ENCODE results near the genes CLNS1A and TENM4.

DNA sequence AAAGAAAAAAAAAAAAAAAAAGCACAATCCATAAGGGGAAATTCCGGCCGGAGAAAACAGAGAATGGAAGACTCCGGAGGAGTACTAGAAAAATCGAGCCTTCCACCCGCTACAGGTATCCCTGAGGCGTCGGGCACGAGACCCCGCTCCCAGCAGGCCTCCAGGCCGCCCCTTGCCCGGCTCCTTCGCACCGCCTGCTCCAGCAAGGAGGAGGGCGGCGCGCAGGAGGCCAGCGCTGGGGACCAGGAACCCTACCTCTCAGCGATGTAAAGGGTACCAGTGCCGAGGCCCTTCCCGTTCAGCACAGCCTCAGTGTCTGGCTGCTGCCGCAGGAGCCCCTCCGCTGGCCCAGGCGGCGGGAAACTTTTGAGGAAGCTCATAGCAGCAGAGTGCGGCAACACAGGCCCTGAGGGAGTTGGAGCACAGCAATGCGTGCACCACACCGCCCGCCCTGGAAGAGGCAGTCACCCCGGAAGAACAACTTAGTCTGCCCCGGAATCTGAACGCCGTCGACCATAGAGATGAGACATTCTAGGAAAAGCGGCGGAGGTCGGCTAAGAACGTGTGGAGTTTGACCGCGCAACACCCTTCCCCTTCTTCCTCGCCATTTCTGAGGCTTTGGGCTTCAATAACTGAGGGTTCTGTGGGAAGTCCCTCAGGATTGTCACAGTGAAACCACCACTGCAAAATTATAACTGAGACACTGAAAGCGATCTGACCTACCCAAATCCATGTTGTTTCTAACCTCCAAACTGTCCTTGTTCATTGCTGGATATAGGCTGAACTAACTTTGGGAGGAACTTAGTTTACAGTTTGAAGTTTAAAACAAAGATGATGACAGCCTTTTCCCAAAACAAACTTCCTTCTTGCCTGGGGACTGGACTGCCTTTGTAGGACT, at the start of gene CLNS1A:
TSS of gene CLNS1A (minus strand) at position 460 of the 898 bp plus-strand sequence.
- PRO-cap, result bidirectional peak, plus-strand start at position 534 of the sequence, minus-strand start at position 460 of the sequence

DNA sequence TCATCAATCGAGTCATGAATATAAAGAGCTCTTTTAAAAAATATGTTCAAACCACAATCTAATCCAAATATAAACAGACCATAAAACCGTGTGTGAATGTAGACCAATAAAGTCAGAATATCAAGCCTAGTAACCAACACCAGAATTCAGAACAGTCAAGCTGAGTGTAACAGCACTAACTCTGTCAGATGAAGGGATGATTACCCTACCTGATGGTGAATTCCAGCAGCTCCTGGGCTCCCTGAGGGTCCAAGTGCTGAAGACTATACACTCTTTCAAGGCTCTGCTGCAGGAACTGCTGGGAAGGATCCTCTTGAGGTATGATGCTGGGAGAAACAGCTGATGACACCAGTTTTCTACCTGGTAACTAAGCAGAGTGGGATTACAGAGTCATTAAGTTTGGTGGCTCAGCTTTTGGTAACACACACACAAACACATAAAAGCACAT, 75.8 kb downstream of the INTS4 start:
- PRO-cap, result no peak

GRCh38 chr11:78014785-78015391, 8.2 kb downstream of the KCTD14 start:
- PRO-cap, result no peak

- PRO-cap, result no peak
Observed at GRCh38 chr11:78078853-78079526, 672 bp downstream of the NDUFC2 start.

- PRO-cap, result no peak
Observed at GRCh38 chr11:78090504-78090856, 10.8 kb upstream of the NDUFC2 start.

- PRO-cap, result bidirectional peak, plus-strand start at chr11:78139194, minus-strand start at chr11:78139203
Observed at GRCh38 chr11:78138720-78139243, 644 bp downstream of the ALG8 start.

DNA sequence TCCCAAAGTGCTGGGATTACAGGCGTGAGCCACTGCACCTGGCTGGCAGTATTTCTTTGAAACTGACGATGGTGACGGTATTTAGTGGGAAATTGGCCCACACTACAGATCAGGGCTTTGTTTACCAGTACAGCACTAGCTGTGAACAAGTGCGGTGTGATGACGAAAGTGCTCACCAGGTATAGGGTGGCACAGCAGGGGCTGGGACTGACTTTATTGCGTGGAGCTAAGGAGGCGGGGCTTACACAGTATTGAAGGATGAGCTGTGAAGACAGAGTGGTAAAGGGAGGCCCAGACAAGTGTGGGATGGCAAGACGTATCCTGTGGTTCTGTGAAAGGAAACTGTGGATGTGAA, 20.3 kb downstream of the KCTD21 start:
- PRO-cap, result no peak

GRCh38 chr11:78304361-78305145, 113.1 kb downstream of the GAB2 start:
- PRO-cap, result no peak

DNA sequence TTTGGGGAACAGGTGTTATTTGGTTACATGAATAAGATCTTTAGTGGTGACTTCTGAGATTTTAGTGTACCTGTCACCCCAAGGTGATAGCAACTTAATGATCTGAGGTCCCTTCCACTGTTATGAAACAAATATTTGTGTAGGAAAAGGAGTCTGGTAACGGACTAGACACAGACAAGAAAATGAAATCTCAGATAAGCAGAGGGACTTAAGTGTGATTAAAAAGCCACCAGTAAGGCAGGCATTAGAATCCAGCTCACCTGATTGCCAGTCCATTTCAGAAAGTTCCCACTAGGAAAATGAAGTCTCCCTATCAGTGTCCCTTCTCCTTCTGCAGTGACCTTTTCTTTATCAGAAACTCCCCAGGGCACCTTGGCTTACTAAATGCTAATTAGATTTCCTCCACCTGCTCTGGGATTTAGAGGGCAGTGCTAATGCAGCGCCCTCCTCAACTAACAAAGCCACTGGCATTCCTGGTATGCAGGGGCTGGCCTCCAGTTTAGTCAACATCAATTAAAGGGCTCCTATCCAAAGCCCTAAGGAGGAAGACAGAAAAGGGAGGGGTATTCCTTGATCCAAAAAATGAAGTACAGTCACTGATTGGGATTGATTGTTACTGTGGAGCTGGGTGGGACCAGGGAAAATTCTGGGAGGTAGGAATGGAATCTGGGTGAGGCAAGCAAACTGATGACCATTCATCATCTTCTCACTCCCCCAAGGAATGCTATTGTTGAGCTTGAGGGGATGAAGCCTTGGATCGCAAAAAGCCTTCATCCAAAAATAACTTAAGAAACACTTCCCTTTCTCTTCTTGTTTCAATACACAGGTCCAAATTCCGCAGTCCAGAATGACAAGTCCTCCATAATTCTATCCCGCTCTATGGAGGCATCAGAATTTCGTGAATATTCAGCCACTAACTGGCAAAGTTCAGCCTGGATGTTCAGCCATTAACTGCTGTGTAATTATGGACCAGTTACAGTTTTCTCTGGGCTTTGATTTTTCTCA, 52.3 kb downstream of the GAB2 start:
- PRO-cap, result no peak

DNA sequence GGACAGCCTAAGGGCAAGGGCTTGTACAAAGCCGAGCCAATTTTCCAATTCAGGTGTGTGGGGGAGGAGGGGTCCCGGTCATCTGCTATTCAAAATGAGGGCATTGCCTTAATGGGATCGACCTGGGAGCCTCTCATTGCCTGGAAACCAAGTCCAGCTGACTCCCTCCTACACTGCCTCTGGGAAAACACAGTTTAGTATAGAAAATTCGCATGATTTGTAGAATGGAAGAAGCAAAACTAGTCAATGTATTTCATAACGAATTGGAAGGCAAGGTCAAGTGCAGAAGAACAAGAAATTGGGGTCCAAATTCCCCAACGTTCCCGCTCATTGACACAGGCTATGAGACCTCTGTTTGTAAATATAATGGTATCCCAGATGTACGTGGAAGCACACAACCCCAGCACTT, 793 bp upstream of the GAB2 start:
- PRO-cap, result no peak

DNA sequence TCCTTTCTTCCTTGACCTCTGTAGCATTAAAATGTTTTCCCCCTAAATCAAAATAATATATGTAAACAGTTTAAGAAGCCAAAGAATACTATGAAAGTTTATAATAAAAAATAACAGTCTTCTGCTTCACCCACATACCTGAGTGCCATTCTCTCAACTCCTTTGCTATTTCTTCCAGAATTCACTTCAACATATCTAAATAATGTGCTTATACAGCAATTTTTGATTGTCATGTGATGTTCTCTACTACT, 258.4 kb upstream of the NARS2 start:
- PRO-cap, result no peak

GRCh38 chr11:78833354-78833803, 258.7 kb upstream of the NARS2 start:
- PRO-cap, result no peak

DNA sequence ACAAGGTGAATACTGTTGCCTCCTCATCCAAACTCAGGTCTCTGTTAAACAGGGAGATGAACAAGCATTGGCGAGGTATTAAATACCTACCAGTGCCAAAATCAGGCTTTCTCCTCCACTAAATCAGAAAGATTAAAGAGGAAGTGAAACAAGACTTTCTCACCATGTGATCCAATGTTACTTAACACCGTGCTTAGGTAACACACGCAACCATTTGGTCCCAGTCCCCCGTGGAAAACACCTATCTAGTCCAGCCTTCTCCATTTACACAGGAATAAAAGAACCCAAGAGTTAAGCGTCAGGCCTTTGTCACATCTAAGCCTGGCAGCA, 34.5 kb downstream of the TENM4 start:
- PRO-cap, result no peak

DNA sequence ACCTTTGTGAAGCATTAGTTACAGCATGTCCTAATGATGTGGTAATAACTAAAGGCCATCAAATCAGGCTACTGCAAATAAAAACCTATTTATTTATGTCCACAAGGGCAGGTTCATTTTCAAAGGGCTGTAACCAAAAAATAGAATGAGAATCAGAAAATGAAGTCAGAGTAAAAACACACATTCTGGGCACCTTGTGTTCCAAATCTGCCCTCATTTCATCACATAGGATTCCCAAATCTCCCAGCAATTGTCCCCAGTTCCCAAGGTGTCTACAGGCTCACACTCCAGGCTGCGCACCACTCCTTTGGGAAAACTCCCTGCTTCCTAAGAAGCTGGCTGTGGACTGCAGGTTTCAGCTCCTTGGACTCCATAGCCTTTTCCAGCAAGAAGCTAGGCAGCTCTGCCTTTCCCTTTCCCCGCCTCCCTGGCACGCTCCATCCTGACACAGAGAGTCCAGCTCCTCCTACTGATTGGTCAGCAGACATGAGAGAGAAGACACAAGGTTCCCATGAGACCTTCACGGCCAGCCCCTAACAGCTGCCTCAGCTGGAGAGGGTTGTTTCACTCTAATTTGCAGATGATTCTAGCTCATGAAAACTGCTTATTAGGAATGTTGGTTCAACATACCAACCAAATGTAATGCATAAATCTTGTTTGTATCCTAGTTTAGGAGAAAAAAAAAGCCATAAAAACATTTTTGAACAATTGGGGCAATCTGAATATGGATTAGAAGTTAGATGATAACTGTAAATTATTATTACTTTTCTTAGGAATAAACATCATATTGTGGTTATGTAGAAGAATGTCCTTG, 27.6 kb downstream of the TENM4 start:
- PRO-cap, result no peak

GRCh38 chr11:79418876-79419615, 21.8 kb downstream of the TENM4 start:
- PRO-cap, result no peak

- PRO-cap, result no peak
Observed at GRCh38 chr11:79437136-79438272, 3.3 kb downstream of the TENM4 start.

DNA sequence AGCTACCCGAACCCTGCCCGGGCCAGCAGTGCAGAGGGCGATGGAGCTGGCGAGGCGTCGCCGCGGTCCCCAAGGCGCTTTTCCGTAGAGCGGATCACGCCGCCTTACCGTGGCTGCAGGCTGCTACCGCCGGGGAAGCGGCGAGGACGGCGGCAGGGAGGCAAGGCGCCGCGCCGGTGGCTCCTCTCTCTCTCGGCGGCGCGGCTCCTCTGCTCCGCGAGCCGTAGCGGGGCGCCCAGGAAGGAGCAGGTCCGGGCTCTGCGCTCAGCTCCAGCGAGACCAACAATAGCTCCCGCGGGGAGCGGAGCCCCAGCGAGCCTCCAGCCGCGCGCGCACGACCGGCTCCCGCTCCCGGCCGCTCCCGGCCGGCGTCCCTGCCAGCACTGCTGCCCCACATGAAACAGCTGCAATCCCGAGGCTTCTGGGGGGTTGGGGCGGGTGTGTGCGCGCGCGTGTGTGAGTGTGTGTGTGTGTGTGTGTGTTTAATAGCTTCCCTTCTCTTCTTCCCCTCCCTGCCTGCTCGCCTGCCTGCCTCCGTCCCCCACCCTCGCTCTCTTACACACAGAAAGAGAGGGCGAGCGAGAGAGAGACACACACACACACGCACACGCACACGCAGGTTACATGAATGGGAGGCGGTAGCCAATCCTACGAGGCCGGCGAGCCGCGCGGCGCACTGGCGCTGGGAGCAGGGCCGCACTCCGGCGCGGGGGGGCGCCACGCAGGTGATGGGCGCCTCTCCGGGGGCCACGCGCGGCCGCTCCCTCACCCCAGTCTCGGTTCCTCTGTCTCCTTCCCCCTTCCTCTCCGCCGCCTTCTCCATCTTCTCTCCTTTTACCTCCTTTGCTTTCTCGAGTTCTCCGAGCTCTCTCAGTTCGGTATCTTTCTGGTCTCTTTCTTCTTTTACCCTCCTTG, at the start of gene TENM4:
TSS of gene TENM4 (minus strand) at position 630 of the 915 bp plus-strand sequence.
- PRO-cap, result unidirectional peak, minus-strand start at position 385 of the sequence

DNA sequence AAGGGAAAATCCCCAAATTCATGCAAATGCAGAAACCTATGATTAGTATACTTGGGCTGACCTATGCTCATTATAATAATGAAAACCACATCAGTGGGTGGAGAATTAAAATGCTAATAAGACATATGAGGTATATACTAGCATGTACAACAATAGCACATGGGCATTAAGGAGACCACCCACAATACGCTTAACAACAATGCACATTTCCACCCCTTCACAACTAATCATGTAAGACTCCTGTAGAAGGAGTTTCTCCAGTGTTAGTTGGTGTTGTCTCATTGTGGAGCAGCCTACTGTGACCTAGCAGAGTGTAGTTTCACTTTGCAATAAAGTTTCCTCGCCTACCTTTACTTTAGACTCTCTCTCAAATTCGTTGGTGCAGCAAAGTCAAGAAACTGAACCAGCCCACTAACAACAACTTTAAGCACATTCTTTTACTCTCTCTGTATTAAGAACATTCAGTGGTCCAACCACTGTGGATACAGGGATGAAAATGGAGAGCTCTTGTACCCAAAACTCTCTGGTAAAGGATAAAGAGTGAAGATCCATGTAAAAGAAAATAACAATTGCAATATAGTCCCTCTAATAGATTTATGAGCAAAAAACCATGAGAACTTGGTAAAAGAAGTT, 863.6 kb downstream of the FAM181B start:
- PRO-cap, result no peak

- PRO-cap, result no peak
Observed at GRCh38 chr11:82419911-82420110, 313.9 kb downstream of the FAM181B start.

GRCh38 chr11:82899994-82900251, 307 bp downstream of the PRCP start:
- PRO-cap, result no peak